GM19239 (cell line): ENCODE measurements around a stretch of chr3.

DNA sequence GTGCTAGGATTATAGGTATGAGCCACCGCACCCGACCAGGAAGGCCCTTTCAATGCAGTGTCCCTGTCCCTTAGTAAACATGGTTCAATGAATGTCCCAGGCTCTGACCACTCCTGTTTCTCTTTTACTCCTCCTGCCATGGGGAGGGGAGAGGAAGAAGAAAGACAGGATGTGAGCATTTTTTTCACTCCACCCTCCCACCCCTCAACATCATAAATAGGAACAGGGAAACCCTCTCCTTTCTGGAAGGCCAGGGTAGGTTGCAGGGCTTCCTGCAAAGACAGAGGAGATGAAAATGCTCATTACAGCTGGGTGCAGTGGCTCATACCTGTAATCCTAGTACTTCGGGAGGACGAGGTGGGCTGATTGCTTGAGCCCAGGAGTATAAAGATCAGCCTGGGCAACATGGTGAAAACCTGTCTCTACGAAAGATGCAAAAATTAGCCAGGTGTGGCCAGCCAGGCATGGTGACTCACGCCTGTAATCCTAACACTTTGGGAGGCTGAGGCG, 7.4 kb upstream of the TATDN2 start:
- RRBS: no CpG with 5 or more reads among the region's 7 CpGs

DNA sequence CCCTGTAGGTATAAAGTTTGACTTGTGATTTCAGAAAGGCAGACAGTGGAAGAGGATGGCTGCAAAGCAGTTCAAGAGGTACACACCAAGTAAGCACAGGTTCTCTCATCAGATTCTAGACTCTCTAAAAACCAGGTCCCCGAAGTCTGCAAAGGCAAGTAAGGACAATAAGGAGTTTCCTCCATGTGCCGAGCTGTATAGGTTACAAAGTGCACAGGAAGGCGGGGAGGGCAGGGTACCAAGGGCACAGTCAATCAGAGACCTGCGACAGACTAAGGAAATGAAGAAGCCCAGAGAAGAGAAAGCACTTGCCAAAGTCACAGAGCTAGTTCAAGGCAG, 1.8 kb downstream of the SEC13 start:
- RRBS: no CpG with 5 or more reads among the region's 4 CpGs

- RRBS: no CpG with 5 or more reads among the region's 4 CpGs
These were observed 10.4 kb downstream of the ATP2B2 start for GRCh38 chr3:10495052-10495403.

DNA sequence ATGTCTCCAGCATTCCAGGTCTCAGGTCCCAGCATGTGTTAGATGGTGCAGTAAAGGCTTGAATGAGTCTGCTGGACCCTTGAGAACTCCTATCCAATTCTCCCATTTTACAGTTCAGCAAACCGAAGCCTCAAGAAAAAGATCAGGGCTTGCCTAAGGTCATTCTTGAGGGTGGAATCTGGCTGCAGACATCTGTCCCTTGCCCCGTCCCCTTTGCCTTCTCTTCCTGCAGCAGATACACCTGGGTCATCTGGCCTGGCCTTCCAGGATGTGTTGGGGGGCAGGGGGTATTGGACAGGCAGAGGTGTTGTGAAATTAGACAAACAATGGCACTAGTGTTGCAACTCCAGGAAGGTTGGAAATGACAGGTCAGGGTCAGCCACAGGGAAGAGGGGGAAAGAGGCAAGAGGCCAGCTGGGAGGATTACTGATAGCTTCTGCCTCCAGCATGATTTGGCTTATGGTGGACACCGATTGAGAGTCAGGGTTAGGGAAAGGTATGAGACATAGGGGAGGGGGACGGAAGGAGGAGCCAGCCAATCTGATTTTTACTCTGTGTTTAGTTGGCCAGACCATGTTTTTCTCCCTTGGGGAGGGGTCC, 3.2 kb upstream of the ATP2B2 start:
- RRBS: no CpG with 5 or more reads among the region's 4 CpGs

GRCh38 chr3:10553482-10554263, 48.3 kb upstream of the ATP2B2 start:
- RRBS: no CpG with 5 or more reads among the region's 10 CpGs

DNA sequence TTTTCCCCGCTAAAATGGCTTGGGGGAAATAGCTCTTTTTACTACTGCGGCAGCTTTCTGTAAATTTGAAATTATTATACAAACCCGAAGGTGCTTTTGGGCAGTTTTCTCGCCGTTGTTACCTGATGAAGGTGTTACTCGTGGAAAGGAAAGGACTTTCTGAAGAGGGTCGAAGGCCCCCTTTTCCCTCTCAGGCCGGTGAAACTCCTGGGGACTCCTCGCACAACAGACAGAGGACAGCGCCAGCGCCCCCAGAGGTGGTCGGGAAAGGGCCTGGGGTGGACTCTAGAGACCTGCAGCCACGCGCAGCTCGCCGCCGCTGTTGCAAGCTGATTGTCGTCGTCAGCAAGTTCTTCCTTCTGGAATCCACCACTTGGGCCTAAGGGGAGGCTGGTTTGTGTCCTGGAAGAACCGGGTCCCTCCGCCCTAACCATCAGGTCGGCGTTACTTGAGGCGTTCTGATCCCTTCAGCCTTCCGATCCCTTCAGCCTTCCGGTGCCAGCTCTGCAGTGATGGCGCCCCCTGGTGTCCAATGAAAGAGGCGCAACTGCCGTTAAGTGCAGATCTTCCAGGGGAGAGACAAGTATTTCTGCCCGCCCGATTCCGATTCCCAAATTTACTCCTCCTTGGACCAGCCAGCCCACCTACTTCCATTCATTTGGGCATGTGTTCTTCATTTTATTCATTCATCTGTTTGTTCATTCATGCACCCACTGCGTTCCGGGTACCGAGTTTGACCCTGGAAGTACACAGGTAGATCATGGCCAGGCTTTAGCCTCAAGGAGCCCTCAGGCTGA, 77.3 kb upstream of the SLC6A11 start:
- RRBS: 6% methylated on average over 6 of the region's 35 CpGs

GRCh38 chr3:10845441-10845875, 29.4 kb downstream of the SLC6A11 start:
- RRBS: no CpG with 5 or more reads among the region's 2 CpGs

DNA sequence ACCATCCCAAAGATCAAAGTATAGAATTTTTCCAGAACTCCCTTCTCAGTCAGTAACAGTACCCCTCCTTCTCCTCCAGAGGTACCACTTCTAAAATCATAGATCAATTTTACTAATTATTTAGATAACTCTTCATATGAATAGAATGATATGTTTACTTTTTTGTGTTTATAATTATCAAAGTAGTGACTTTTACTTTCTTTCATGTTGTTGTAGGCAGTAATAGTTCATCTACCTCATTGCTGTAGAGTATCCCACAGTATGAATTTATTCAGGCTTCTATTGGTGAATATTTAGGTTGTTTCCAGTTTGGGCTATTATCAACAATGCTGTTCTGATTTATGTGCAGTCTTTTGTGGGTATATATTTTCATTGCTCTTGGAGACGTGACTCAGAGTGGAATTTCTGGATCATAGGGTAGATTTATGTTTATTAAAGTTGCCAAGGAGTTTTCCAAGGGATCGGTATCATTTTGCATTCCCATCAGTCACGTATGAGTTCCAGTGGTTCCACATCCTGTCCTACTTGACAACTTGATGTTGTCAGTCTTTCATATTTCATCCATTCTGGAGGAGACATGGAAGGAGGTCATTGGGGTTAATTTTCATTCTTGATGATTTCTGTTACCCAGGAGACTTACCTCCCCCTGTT, 8.5 kb upstream of the HRH1 start:
- RRBS: no CpG with 5 or more reads among the region's 3 CpGs

GRCh38 chr3:11291215-11291666, 19.0 kb downstream of the ATG7 start:
- RRBS: no CpG with 5 or more reads among the region's 2 CpGs

GRCh38 chr3:11300840-11301306, 28.7 kb downstream of the ATG7 start:
- RRBS: no CpG with 5 or more reads among the region's 5 CpGs

DNA sequence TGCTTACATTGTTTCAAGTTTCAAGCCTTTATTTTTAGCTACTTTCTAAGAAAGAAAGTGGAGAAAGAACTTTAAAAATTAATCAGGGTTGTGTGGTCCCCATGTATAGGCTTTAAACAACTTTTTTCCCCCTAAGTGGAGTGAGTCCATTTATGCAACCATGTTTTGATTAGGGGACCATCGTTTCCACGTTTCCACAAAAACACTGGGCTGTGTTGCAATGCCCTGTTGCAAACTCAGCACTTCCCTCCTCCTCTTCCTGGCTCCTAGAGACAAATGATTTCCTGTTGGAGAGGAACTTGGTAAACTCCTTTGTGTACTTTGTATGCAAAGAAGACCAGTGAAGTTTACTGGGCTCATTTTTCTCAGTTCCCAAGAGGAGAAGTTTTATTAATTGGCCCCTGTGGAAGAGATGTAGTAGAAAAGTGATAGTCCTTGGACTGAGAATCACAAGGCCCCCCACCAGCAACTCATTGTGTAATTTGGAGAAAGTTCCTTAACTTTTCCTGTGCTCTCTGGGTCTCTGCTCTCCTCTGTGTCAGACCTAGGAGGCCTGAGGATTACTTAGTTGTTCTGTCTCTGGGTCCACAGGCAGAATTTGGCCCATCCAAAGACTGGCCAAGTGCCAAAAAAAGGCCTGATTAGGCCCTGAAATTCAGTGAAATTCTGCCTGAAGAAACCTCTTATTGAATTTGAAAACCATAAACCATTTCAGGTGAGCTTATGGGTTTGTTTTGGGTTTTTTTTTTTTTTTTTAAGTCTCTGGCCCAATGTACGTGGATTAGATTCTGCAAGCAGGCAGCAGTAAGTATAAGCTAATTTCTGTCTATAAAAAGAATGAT, 95.0 kb downstream of the ATG7 start:
- RRBS: no CpG with 5 or more reads among the region's 3 CpGs

DNA sequence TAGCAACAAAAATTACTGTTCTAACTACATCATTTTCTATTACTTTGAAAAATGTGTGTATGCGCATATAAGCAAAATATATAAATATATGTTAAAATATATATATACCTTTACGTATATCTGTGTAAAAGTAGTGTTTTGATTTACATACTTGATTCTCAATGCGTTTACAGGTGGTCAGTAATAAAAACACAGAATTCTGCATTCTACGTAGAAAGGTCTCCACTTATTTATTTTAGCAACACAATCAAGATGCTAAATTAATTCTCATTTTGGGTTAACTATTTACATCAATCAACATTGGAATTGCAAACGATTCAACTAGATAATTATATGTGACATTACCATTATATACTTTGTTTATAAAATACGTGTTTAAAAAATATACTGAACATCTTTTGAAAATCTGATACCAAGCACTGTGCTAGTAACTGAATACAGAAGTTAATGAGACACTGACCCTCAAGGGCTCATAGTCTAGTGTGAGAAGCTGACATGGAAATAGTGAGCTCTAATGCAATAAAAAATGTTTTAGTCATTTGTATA, 158.1 kb downstream of the ATG7 start:
- RRBS: no CpG with 5 or more reads among the region's 6 CpGs

GRCh38 chr3:11466108-11466713, 177.5 kb downstream of the VGLL4 start:
- RRBS: no CpG with 5 or more reads among the region's 7 CpGs

- RRBS: no CpG with 5 or more reads among the region's 6 CpGs
These were observed 63.5 kb downstream of the VGLL4 start for GRCh38 chr3:11580121-11580703.

GRCh38 chr3:11626047-11626589, 17.6 kb downstream of the VGLL4 start:
- RRBS: no CpG with 5 or more reads among the region's 2 CpGs

GRCh38 chr3:11634007-11634924, 9.4 kb downstream of the VGLL4 start:
- RRBS: no CpG with 5 or more reads among the region's 21 CpGs

GRCh38 chr3:11704841-11705463, 61.2 kb upstream of the VGLL4 start:
- RRBS: no CpG with 5 or more reads among the region's 33 CpGs

- RRBS: no CpG with 5 or more reads among the region's 4 CpGs
These were observed 2.9 kb downstream of the TIMP4 start for GRCh38 chr3:12155691-12156336.

DNA sequence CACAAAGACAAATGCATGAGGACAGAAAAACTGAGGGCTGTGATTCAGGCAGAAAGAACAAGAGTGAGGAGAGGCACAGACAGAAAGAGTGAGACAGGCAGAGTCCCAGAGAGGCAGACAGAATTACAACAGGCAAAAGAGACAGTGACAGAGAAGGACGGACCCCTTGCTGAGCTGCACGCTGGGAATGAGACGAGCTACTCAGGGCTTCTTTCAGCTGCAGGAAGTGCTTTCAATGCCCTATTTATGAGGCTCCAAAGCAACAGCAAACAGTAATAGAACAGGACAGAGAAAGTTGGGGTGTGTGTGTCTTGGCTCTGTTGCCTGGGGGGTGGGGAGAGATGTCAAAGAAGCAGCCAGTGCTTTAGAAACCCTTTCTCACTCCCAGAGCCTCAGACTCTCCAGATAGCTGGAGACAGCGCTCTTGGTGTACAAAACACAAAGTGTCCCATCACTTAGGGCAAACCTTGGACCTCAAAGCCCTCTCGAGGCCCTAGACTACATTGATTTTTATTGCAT, 524 bp upstream of the TIMP4 start:
- RRBS: no CpG with 5 or more reads among the region's 5 CpGs

DNA sequence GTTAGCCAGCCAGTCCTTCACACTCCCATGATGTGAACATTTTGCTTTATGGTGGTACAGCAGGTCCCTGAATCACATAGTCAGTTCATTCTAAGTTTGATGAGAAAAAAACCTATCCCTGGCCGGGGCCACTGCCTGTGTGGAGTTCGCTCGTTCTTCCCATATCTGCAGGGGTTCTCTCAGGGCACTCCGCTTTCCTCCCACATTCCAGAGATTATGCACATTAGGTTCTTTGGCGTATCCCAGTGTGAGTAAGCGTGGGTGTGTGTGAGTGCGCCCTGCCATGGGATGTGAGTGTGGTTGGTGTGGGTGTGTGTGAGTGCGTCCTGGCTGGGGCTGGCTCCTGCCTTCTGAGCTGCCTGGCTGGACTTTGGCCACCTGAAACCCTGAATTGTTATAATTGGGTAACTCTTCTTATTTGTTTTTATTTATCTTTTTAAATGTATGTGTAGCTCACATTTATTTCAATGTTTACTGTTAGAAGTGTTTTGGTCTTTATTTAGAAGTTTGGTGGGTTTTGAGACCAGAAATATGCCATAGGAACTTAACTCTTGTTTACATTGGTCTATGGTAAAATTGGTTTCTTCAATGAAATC, 64.1 kb upstream of the PPARG start:
- RRBS: no CpG with 5 or more reads among the region's 8 CpGs